ENCODE measurements around a stretch of chr2.

- PRO-cap: no peak
- RAMPAGE, long total RNA, 3 experiments: no peak in any of the 3 experiments
Observed at GRCh38 chr2:66496668-66497074, 61.7 kb downstream of the MEIS1 start.

- PRO-cap: no peak
- RAMPAGE, long total RNA, 3 experiments: no peak in any of the 3 experiments
Observed at GRCh38 chr2:66574388-66575728, 139.9 kb downstream of the MEIS1 start.

DNA sequence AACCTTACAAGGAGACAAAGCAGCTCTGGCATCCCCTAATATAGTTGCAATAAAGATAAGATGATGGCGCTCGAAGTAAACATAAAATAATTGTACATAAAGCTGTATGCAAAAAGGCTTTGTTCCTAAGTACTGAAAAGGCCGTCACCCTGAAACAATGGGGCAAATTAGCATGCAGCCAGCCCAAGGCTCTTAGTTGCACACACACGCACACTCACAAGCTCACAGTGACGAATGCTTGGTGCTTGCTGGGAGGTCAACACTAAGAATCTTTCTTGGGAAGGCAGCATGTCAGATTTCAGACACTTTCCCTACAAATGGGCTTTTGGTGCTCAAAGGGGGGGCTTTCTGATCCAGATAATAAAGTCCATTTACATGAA, 370.2 kb downstream of the MEIS1 start:
- PRO-cap: no peak
- RAMPAGE, long total RNA, 3 experiments: no peak in any of the 3 experiments

- PRO-cap: no peak
- RAMPAGE, long total RNA, 3 experiments: no peak in any of the 3 experiments
Observed at GRCh38 chr2:67552824-67553187, 155.7 kb downstream of the ETAA1 start.

- PRO-cap: no peak
- RAMPAGE, long total RNA, 3 experiments: no peak in any of the 3 experiments
Observed at GRCh38 chr2:67772755-67773232, 290.0 kb downstream of the C1D start.

- PRO-cap: no peak
- RAMPAGE, long total RNA, 3 experiments: no peak in any of the 3 experiments
Observed at GRCh38 chr2:68246522-68247276, 5.6 kb downstream of the PPP3R1 start.

GRCh38 chr2:68251006-68251684, 1.2 kb downstream of the PPP3R1 start:
- PRO-cap: unidirectional peak, plus-strand start at chr2:68251598
- RAMPAGE, long total RNA, 3 experiments: no peak in any of the 3 experiments

DNA sequence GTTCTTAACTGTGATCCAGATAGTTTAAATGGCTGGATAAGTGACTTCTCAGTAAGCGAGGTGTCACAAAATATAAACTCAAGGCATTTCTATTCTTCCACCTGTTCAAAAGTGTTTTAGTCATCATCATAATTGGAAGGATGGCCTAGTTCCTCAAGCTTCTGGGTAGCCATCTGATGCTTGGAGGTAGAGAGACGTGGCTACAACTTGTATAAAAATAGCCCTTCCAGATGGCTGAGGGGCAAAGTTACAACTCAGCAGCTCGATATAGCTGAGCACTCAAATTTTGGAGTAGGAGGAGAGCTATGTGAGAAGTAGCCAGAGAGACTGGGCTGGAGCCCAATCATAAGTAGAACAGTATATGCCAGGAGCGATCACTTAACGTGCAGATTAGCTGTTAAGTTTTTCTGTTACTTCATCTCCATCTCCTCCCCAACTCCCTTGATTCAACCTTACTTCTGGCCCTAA, 28.9 kb downstream of the CNRIP1 start:
- PRO-cap: no peak
- RAMPAGE, long total RNA, 3 experiments: no peak in any of the 3 experiments

- PRO-cap: bidirectional peak, plus-strand start at chr2:68320104, minus-strand start at chr2:68319949
- RAMPAGE, long total RNA, 3 experiments: no peak in any of the 3 experiments
Observed at GRCh38 chr2:68320025-68320379, 253 bp upstream of the CNRIP1 start.

DNA sequence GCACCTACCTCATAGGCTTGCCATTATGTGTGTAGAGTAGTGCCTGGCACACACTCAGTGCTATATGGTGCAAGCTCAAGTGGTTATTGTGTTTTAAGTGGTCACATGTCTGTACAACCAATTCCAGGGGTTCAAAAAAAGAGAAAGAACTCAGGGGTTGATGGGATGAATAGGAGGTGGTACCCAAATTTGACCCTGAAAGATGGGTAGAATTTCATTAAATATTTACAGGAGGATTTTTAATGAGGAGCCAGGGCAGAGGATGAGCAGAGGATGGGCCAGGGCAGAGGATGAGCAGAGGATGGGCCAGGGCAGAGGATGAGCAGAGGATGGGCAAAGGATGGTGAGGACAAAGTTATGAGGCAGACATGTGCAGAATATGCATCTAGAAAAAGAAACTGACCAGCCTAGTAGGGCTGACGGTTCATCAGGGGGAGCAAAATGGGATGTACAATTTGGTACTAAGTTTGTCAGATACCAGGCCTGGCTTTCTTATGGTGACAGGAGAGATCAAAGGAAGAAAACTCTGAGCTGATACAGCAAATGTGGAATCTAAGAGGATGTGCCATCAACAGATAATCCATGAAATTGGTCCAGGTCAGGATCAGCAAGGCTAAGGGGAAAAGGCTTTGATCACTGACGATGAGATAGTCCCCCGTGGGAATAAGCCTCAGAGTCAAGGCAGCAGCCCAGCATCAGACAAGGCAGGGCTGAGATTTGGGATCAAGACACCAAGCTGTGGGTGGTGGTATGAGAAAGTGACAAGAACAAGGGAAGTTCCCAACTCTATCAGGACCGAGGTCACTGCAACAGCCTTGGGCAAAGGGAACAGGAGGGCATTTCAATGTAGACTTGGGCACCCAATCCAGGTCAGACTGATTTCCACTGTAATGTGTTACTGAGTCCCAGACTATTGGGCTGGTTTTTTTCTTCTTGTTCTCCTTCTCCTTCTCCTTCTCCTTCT, 18.4 kb downstream of the PLEK start:
- PRO-cap: no peak
- RAMPAGE, long total RNA, 3 experiments: no peak in any of the 3 experiments

- PRO-cap: no peak
- RAMPAGE, long total RNA, 3 experiments: no peak in any of the 3 experiments
Observed at GRCh38 chr2:68411310-68411700, 46.2 kb downstream of the PLEK start.

DNA sequence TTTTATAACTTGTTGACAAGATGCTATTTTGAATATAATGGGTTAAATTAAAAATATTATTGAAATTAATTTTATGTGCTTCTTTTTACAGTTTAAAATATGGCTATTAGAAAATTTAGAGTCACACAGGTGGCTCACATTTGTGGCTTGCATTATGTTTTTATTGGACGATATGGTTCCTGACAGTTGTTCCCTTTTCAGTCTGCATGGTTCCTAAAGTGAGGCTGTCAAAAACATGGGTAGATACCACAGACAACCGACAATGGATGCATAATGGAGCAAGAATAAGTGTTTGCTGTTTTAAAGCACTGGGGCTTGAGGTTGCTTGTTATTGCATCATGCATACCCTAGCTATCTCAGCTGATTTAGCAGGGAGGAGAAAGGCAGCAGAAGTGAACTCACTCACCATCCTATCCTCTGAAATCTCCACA, 46.9 kb downstream of the FBXO48 start:
- PRO-cap: no peak
- RAMPAGE, long total RNA, 3 experiments: no peak in any of the 3 experiments

DNA sequence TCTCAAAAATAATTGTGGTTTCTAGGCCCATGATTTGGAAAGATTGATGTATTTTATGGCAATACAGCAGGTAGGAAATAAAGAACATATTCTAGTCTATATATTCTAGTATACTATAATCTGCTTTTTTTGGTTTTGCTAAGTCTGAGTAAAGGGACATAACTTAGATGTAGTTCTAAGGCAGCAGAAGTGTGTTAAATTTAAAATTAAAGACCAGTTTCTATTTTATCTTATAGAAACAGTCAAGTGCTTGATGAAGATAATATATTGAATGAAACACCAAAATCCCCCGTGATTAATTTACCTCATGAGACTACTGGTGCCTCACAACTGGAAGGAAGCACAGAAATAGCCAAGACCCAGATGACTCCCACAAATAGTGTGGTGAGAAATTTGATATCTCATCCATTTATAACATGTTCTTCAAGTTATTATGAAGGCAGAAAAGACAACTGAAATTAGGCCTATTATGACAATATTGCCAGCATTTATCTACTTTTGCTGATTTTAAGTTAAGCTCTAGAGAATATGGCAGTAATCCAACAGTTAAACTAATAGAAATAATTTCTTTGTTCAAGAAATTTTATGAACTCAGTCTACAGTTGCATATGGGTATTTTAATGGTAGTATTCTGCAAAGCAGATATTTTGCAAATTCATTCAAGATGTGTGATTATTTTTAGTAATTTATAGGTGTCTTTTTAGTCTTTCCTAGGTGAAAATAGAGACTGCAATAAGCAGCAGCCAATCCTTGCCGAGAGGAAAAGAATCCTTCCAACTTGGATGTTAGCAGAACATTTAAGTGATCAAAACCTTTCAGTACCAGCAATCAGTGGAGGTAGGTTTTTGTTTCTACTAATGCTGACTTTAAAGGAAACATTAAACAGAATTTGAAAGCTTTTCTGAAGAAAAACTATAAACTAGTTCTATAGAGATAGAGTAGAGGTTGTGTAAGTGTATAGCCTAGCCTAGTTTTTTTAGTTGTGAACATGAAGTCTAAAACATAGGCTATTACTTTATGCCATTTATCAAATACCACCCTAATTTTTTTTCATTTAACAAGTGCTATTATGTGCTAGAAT, 45.8 kb downstream of the APLF start:
- PRO-cap: no peak
- RAMPAGE, long total RNA, 3 experiments: no peak in any of the 3 experiments

- PRO-cap: no peak
- RAMPAGE, long total RNA, 3 experiments: no peak in any of the 3 experiments
Observed at GRCh38 chr2:68828481-68828866, 42.7 kb downstream of the BMP10 start.

DNA sequence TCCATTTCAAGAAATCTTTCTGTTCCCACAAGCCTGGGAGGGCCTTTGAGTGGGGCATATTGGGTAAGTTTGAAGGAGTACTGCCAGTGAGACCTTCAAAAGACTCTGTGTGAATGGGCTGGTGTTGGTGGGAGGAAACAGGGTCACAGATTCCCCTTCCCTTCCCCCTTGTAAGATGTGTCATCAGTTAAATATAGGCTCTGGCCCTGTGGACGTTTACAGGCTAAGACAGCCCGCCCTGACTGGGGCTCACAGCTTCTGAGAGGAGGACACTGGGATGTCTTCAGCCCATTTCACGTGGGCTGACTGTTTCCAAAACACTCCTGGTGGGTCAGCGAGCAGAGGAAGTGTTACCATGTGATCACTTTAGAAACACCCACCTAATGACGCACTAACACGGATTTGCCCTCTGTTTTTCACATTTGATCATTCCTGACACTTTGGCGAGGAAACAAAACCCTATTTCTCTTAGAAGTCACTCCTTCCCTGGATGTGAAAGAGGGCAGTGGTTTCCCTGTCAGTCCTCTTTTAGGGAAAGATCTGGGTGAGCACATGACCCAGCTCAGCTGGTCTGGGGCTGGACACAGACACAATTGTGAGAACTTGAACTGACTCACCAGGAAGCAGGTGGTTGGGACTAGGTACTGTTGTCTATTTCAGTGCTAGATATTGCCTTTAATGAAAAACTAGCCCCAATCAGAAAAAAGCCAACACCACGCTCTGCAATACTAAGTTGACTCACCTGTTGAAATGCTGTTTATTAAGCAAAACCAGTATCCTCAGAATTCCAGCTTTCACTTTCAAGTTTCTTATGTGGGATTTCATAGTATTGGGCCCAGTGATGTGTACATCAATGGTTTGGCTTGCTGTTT, 38.9 kb downstream of the BMP10 start:
- PRO-cap: bidirectional peak, plus-strand start at position 619 of the sequence, minus-strand start at position 530 of the sequence
- RAMPAGE, long total RNA, 3 experiments: no peak in any of the 3 experiments

- PRO-cap: no peak
- RAMPAGE, long total RNA, 3 experiments: no peak in any of the 3 experiments
Observed at GRCh38 chr2:68837102-68837533, 34.1 kb downstream of the BMP10 start.

- PRO-cap: no peak
- RAMPAGE, long total RNA, 3 experiments: no peak in any of the 3 experiments
Observed at GRCh38 chr2:69641561-69642031, 1.9 kb downstream of the AAK1 start.

DNA sequence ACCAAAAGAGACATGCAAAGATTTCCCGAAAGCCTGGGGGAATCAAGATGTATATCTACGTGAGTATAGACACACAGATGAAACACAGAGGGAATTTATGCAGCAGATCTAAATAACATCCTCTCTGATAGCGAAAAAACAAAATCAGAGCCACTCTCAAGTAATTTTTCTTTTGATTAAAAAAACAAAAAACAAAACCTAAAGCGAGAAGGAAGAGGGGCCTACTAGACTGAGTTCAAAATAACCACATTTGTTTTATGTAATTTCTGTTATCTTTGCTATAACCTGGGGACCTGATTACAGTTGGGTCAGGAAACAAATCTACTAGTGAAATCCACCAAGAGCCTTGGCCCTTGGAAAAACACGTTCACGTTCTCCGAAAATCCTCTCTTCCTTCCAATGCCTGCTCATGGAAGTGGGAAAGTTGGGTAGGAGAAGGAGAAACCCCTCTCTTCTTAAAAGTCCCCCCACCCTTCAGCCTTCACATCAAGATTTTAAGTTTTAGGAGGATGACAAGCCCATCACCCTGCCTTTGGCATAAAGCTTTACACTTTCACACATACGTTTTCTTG, 1.4 kb downstream of the AAK1 start:
- PRO-cap: no peak
- RAMPAGE, long total RNA, 3 experiments: no peak in any of the 3 experiments

GRCh38 chr2:69644567-69644786, 938 bp upstream of the AAK1 start:
- PRO-cap: no peak
- RAMPAGE, long total RNA, 3 experiments: no peak in any of the 3 experiments

DNA sequence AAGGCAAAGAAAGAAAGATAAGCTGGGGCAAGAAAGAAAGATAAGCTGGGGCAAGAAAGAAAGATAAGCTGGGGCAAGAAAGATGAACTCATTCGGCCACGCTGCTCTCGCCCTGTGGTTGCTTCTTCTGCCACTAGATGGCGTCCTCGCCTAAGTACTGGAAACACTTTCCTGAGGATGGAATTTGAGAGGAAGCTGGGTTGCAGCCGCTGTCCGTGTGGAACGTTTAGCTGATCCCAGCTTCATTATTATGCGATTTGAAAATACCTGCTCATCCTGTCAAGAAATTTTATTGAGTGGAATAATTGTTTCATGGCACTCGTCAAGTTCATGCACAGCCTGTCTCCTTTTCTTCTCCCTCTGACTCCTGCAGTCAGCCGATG, 17.2 kb upstream of the ANXA4 start:
- PRO-cap: no peak
- RAMPAGE, long total RNA, 3 experiments: no peak in any of the 3 experiments

All from tibial nerve (tissue), 3 donors.